Renal cortical epithelial cell (primary cell): ENCODE data around the genes DHRS11 and LHX1.

DNA sequence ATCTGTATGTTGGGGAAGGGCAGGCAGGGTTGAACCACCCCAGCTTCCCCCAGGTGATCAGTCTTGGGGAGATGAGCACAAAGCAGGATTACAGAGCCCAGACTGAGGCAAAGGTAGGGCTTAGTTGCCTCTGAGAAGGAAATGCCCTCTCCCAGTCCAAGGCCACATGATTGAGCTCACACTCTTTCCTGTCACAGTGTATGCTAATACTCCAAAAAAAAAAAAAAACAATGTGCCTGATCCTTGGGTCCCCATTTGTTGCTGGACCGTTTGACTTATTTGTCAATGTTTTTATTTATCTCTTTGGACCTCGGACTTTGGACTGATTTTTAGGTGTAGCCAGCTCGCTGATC lies 505 bp upstream of the CCL16 start:
- RRBS, result no CpG with 5 or more reads among the region's 3 CpGs

DNA sequence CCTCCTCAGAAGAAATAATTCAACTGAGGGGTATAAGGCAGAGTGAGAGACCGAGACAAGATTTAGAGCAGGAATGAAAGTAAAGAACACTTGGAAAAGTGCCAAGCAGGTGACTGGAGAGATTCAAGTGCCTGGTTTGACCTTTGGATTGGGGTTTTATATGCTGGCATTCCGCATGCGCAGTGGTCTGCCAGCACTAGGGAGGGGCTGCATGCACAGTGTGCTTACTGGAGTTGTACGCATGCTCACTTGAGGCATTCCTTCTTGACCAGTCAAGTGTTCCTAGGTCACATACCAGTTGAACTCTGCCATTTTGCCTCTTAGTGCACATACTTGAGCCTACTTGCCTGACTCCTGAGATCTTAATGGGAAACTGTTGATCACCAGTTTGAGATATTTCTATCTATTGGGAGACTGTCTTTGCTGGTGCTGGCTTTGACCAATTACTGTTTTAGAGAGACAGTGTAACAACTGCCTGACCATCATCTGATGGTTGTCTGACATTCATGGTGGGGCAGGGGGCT lies 692 bp upstream of the CCL15 start:
- RRBS, result no CpG with 5 or more reads among the region's 4 CpGs

DNA sequence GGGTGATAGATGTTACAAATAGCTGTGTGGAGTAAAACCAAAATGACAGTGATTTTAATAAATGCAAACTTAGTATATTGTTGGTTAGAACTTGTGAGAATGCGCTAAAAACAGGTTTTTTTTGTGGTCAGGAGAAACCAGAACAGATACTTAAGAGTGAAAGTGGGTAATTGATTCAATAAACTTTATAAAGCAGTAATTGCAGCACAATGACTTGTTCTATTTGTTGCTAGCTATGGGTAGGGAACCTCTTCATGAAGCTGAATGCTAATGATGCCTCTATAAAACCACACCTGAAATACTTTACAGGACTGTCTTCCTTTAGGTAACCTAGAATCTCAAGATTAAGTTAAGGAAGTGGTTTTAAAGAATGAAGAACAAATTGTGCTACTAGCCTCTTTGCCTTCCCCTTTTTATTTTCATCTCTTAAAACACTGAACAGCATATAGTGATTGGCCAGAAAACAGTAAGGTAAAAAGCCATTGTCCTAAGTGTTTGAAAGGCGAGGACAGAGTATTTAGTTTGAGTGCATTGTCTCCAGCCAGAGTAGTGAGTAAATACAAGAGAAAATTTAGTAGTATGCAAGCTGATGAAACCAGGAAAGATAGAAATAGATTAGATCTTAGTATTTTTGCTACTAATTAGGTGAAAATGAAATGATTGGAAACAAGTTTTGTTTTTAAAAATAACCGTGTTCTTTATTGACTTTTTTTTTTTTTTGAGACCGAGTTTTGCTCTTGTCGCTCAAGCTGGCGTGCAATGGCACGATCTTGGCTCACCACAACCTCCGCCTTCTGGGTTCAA lies 6.0 kb downstream of the GGNBP2 start:
- RRBS, result no CpG with 5 or more reads among the region's 8 CpGs

DNA sequence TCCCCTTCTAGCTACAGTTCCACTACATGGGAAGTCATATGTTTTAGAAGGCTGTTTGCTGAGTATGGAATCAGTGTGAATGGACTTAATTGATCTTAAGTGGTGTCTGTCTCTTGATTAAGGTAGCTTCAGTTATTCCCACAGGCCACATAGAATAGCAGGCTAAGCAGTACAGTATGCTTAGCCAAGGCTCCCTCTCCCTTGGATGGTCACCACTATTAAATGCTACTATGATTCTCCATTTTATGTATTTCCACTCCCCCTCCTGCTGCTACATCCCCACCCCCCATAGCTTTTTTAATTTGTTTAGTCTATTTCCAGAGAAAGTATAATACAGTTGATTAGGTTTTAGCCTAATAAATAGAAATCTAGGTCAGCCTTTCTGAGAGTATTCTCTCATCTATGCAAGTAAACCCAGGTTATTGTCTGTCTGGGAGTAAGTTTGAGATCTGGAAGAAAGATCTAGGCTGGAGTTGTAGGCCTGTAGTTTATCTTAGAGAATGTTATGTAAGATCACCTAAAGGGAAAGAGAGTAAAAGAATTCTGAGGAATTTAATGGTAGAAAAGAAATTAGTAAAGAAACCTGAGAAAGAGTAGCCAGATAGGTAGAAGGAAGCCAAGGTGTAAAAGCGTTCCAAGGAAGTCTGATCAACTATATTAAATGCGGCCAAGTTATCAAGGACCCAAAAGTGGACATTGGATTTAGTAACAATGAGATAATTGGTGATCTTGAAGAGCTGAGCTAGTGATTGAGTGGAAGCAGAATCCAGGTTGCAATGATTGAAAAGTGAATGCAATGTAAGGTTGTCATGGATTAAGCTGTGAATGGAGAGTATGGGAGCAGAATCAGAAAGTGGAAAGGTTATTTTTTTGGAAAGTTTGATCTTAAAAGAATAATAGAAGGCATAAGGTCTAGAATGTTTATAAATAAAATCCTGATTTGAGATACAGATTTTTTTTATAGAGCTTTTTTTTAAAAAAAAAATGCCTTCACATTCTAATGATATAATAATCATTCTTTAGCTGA lies 20.1 kb downstream of the GGNBP2 start:
- RRBS, result no CpG with 5 or more reads among the region's 2 CpGs

DNA sequence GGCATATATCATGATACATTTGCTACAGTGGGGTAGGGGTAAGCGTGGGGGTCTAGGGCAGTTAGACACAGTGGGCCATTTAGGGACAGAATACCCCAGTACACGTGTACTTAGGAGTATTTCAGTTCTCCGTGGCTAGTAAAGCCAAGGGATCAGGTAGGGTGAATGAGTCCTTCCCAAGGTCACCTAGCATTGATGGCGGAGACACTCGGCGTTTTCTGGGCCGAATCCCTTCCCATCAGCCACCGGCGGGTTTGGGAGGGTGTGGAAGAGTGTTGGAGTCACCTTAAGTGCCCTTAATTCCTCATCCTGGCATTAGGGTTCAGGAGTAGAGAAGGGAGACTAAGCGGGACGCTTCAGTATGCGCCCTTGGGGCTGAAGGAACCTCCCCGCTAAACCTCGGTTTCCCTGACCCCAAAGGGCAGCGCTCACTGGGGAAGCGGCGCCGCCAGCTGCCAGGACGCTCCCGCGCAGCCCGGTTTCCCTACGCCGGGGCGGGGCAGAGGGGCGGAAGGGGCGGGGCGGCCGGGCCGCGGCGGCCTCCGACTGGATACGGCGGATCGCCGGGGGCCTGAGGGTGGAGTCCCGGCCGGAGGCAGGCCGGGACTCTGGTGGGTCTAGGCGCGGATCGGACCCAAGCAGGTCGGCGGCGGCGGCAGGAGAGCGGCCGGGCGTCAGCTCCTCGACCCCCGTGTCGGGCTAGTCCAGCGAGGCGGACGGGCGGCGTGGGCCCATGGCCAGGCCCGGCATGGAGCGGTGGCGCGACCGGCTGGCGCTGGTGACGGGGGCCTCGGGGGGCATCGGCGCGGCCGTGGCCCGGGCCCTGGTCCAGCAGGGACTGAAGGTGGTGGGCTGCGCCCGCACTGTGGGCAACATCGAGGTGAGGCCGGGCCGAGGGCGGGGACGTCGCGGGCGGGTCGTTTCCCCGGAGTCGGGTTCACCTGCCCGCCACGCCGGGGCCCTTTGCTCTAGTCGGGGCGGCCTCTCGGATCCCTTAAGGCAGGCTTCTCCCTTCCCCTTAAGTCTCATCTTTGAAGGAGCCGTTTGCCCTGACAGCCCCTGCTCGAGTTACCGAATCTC lies at the start of gene DHRS11:
Gene DHRS11 (plus strand): TSS at position 603 of the 1,080 bp plus-strand sequence.
- RRBS, result no CpG with 5 or more reads among the region's 93 CpGs

- RRBS, result no CpG with 5 or more reads among the region's 12 CpGs
Measured at GRCh38 chr17:36599047-36599539, 2.3 kb upstream of the MRM1 start.

DNA sequence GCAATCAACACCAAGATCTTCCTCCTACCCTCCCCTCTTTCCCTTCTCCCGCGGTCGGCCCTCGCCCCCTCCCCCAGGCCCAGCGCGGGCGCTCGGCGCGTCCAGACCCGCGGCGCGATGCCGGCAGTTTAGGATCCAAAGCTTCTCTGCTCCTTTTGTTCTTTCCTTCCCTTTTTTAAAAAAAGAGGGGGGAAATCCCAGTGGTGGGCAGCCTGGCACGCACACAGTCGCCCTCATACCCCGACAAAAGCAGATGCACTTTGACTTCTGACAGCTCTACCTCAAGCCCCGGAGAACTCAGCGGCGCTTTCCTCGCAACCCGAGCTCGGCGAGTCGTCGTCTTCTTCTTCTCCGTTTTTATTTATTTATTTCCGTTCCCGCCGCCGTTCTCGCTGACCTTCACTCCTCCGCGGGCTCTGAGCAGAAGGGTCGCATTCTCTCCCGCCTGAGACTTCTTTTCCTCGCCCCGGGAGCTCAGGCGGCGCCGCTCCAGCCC lies at the start of gene LHX1:
Gene LHX1 (plus strand): TSS at position 11 of the 496 bp plus-strand sequence.
- RRBS, result no CpG with 5 or more reads among the region's 42 CpGs

GRCh38 chr17:37273262-37274164 lies 102.3 kb upstream of the C17orf78 start:
- RRBS, result no CpG with 5 or more reads among the region's 4 CpGs

- RRBS, result no CpG with 5 or more reads among the region's 8 CpGs
Measured at GRCh38 chr17:37327764-37328980, 47.6 kb upstream of the C17orf78 start.

DNA sequence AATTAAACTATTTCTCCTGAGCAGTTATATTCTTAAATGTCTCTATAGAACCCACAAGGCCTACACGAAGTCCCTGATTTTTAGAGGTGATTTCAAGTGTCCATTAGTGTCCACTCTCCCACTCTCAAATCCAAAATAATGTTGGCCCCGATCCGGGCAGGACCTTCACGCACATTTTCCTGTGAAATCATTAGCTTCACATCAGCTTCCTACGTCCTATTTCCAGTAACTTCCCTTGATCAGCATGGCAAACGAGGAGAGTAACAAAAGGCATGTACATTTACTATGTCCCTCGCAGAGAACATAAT lies 17.7 kb upstream of the C17orf78 start:
- RRBS, result no CpG with 5 or more reads among the region's 7 CpGs

DNA sequence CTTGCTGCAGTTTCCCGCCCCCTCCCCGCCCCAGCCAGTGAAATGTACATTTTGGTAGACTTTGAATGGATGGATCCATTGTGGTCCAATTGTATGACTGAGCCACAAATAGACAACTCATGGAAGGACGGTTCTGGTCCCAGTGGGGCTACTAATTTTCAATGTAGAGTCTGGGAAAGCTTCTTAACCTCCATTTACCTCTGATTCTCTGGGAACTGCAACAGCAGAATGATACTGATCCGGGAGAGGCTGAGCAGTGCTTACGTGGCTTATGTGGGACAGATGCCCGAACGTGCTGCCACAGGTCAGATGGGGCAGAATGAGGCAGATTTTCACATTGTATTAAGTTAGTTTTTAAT lies 11.2 kb downstream of the DUSP14 start:
- RRBS, result no CpG with 5 or more reads among the region's 7 CpGs

- RRBS, result no CpG with 5 or more reads among the region's 24 CpGs
Measured at GRCh38 chr17:37512541-37513431, 23.1 kb downstream of the DUSP14 start.

GRCh38 chr17:37671176-37671786 lies 28.0 kb upstream of the DDX52 start:
- RRBS, result no CpG with 5 or more reads among the region's 7 CpGs

DNA sequence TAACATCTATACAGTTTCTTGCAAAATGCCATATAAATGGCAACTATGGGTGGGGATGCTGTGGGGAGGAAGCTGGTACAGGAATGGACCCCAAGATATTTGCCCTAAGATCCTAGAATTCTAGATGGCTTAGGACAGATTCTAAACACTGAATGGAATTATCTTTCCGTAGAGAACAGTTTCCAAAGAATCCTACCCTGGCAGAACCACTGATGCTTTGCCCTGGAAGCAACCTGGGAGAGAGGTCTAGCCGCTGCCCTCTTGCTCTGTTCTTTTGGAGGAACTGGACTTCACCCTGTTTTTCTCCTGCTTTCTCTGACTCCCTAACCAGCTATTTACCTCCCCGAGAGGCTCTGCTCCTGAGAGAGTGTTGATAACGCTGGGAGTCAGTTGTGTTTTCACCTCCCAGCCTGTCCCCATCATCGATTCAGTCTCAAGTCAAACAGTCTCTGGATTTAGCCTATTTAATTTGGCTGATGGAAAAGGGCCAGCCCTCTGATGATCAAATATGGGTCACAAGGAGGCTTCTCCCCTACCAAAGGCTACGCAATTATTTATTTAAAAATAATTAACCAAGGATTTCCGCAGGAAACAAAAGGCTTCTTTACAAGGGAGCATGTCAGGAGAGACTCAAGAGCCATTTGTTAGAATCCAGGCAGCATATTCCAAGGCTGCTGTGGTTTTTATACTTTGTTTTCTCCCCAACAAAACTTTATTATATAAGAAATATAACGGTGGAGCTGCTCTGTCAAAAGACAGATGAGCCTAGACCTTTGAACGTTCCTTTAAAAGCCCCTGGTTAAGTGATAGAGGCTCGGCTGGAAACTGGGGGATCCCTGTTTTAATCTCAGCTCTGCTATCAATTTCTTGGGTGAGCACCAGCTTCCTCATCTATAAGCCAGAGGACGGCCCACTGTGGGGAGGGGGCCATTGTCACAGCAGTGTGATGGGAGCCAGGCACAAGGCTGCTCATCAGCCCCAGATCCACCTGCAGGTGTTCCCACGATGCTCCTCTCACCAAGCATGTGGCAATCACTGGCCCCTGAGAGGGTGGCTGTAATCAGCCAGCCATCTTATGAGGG lies 31.7 kb downstream of the HNF1B start:
- RRBS, result no CpG with 5 or more reads among the region's 12 CpGs

GRCh38 chr17:37714635-37715211 lies 30.1 kb downstream of the HNF1B start:
- RRBS, result no CpG with 5 or more reads among the region's 7 CpGs

DNA sequence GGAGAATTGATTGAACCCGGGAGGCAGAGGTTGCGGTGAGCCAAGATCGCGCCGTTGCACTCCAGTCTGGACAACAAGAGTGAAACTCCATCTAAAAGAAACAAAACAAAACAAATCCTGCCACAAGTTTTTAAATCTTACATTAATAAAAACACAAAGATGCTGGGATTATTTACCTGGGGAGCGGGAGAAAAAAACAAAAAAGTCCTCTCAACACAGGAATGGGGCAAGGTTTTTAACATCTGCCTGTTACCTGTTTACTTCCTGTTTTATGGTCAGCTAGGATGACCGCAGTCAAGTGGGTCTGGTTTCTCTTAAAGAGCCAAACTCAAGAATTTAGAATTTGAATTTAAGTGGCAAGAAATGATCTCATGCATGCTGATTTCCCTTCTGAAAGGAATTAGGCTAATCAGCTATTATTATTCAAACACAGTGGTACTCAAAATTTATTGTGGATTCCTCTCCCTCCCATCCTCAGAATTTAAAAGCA lies 39.7 kb upstream of the TBC1D3K start:
- RRBS, result no CpG with 5 or more reads among the region's 7 CpGs

DNA sequence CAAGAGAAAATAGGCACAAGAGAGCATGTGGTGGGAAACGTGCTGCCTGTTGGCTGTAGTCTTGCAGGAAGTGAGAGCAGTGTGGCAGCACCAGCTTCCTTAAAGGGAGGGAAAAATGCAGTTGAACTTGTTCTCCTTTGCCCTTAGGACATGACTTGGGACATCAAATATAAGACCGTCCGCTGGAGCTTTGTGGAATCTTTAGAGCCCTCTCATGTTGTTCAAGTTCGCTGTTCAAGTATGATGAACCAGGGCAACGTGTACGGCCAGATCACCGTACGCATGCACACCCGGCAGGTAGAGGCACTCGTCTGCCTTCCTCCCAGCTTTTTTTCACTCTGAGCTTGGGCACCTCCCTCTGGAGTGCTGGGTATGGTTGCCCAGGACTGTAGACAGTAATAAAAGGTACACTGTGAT lies 23.3 kb downstream of the GPR179 start:
- RRBS, result no CpG with 5 or more reads among the region's 10 CpGs

- RRBS, result no CpG with 5 or more reads among the region's 8 CpGs
Measured at GRCh38 chr17:38324792-38326002, 18.6 kb downstream of the GPR179 start.

- RRBS, result no CpG with 5 or more reads among the region's 21 CpGs
Measured at GRCh38 chr17:38331000-38331424, 12.7 kb downstream of the GPR179 start.

- RRBS, result no CpG with 5 or more reads among the region's 9 CpGs
Measured at GRCh38 chr17:38484126-38484495, 55.8 kb downstream of the ARHGAP23 start.